Endothelial cell (in vitro differentiated cells): ENCODE measurements around a stretch of chr11.

GRCh38 chr11:65127186-65128186, 5.4 kb downstream of the MRPL49 start:
- PRO-cap, result no peak

- PRO-cap, result no peak
These were observed 17.2 kb upstream of the SYVN1 start for GRCh38 chr11:65151493-65151901.

DNA sequence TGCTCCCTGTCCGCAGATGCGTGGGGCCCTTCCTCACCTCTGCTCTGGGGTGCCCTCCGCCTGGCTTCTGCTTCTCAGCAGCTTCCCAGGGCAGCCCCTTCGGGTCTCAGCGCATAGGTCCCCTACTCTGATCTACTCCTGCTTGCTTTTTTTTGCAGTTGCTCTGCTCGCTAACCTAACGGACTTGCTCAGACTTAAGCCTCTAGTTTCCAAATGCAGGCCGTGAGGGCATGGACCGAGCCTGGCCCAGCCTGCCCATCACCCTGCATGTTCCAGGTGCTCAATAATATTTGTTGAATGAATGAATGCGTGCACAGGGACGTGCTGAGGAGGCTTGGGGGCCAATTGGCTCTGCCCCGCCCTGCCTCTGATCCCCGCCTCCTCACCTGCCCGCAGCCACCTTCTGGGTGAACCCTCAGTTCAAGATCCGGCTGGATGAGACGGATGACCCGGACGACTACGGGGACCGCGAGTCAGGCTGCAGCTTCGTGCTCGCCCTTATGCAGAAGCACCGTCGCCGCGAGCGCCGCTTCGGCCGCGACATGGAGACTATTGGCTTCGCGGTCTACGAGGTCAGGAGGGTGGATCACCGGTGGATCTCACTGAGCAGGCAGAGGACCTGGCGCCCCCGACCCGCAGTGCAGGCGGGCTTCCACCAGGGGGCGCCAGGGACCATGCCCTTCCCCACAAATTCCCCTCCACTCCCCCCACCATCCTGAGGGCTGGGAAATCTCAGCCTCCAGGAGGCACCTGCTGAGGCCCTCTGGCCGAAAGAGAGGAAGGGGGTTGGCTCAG, 22.8 kb downstream of the CAPN1 start:
- PRO-cap, result no peak

- PRO-cap, result no peak
These were observed 31.7 kb downstream of the CAPN1 start for GRCh38 chr11:65213096-65214079.

GRCh38 chr11:65304476-65305088, 10.1 kb upstream of the CDC42EP2 start:
- PRO-cap, result no peak

DNA sequence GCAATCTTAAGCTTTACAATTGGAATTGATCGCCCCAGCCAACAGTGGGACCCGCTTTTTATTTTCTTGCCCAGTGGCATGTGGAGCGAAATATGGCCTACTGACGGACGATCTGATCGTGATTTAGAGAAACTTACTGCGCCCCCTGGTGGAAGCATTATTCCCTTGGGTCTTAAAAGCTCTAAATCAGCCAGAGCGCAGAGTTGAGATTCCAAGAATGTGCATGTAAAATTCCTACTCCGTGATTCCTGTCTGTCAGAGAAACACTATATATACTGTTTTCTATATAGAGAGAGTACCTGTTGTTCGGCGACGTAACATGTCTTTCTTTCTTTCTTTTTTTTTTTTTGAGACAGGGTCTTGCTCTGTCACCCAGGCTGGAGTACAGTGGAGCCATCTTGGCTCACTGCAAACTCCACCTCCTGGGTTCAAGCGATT, 3.7 kb upstream of the DPF2 start:
- PRO-cap, result no peak

GRCh38 chr11:65348241-65348901, 6.2 kb upstream of the TIGD3 start:
- PRO-cap, result no peak

DNA sequence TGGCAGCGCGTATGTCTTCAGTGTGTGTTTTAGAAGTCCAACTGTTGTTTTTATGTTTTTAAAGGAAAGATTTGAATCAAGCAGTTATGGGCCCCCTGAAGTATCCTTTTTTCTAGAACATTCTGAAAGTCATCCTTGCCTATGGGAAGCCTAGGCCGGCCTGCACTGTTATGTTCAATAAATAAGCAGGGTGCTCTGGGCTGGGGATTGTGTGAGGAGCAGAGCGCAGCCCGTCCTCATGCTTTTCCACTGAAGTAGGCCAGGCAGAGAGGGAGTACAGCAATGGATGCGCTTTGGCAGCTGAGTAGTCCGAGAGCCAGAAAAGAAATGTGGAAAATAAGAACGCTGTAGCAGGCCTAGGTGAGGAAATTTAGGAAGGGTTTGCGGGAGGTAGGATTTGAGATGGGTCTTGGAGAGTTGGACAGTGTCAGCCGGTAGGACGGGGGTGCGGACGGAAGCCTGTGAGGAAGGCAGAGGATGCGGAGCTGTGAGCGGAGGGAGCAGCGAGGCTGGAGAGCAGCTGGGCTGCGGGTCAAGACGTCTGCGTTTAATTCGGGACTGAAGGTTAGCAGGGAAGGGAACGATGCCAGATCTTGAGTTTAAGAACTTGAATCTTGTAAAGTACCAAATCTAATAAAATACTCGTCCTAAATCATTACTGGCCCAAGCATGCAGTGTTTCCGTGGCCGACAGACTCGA, 794 bp upstream of the TIGD3 start:
- PRO-cap, result no peak

DNA sequence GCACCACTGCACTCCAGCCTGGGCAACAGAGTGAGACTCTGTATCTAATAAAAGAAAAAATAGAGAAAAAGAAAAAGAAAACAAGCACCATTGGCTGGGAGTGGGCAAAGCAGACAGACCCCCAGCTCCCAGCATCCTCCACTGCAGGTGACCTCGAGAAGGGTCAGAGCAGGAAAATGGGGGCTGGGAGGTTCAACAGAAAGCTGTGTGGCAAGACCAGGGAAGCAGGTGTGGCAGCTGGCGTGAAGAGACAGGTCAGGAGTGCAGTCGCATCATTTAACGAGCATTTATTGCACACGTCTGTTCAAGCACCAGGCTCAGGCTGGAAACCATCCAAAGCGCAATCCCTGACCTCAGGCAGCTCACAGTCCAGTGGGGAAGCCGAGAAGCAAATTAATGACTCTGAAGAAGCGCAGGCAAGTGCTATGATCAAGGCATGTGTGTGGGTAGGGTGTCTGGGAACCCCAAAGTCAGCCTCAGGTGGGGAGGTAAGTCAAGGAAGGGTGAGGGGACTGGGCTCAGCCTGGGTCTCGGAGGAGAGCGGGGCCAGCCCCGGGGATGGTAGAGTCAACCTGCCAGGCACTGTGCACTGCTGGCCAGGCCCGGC, 7.4 kb downstream of the SLC25A45 start:
- PRO-cap, result no peak

- PRO-cap, result no peak
These were observed 2.0 kb downstream of the FRMD8 start for GRCh38 chr11:65388229-65389069.

DNA sequence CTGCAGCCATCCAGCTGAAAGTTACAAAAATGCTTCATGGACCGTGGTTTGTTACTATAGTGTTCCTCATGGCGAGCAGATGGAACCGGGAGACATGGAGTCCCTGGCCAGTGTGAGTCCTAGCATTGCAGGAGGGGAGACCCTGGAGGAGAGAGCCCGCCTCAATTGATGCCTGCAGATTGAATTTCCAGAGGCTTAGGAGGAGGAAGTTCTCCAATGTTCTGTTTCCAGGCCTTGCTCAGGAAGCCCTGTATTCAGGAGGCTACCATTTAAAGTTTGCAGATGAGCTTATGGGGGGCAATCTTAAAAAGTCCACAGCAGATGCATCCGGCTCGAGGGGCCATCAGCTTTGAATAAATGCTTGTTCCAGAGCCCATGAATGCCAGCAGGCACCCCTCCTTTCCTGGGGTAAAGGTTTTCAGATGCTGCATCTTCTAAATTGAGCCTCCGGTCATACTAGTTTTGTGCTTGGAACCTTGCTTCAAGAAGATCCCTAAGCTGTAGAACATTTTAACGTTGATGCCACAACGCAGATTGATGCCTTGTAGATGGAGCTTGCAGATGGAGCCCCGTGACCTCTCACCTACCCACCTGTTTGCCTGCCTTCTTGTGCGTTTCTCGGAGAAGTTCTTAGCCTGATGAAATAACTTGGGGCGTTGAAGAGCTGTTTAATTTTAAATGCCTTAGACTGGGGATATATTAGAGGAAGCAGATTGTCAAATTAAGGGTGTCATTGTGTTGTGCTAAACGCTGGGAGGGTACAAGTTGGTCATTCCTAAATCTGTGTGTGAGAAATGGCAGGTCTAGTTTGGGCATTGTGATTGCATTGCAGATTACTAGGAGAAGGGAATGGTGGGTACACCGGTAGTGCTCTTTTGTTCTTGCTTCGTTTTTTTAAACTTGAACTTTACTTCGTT, 37.7 kb downstream of the FRMD8 start:
- PRO-cap, result no peak

DNA sequence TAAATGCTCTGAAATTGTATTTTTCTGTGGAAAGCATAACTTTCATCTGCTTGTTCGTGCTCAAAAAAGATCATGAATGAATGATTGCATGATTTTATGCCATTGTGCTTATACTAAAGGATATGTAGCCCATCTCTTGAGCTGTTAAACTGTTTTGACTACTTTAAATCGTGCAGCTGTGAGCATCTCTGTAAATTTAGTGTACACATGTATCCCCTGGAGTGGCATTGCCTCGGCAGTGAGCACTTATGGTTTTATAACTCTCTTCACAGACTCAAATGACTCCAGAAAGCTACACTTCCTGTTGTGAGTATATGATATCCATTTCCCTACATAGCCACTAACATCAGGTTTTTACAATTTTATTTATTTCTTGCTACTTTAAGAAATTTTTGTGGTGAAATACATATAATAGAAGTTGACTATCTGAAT, 44.1 kb downstream of the FRMD8 start:
- PRO-cap, result no peak

DNA sequence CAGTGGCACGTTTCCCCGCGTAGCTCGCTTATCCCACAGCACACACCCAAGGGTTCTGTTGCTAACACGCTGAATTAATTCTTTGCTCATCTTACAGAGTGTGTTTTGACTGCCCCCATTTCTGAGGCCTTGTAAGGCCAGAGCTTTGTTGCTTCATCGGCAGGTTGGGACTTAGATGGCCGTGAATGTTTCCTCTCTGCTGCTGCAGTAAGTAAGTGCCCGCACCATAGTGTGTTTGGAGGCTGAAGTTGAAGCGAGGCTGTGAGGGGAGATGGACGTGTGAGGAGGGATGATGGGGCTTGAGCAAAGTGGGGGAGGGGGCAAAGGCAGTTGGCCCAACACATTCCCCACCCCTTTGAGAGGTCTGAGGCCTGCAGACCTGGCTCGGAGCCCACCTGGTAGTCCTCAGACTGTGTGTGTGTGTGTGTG, 57.4 kb downstream of the FRMD8 start:
- PRO-cap, result no peak

DNA sequence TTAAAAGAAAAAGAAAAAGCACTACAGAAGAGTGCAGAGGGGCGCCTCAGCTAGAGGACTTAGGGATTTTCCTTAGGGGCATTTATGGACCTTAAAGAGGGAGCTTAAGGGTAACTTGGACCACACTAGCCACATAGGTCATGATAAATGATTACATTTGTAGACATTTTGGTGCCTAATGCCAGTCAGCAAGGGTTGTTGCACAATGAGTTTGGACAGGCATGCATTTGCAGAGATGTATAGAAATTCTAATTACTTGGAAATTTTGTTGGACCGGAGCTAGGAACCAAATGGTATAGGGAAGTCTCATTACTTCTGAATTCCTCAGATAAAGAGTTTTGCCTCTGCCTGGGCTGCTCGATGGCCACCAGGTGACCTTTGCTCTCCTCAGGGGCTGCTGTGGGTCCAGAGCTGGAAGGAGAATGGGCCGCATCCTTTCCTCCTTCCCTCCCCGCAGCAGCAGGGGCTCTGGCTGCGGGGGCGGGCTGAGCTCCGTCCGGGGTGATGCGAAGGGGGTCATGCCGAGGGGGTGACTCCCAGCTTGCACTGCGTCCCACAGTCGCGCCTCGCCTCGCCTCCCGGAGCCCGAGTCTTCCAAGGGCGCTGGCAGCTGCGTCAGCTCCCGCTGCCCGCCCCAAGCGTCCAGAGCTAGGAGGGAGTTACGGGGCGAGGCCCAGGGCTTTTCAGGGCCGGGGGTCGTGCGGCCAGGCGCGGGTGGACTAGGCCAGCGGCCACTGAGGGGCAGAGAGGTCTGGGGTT, 46.3 kb upstream of the SCYL1 start:
- PRO-cap, result no peak

DNA sequence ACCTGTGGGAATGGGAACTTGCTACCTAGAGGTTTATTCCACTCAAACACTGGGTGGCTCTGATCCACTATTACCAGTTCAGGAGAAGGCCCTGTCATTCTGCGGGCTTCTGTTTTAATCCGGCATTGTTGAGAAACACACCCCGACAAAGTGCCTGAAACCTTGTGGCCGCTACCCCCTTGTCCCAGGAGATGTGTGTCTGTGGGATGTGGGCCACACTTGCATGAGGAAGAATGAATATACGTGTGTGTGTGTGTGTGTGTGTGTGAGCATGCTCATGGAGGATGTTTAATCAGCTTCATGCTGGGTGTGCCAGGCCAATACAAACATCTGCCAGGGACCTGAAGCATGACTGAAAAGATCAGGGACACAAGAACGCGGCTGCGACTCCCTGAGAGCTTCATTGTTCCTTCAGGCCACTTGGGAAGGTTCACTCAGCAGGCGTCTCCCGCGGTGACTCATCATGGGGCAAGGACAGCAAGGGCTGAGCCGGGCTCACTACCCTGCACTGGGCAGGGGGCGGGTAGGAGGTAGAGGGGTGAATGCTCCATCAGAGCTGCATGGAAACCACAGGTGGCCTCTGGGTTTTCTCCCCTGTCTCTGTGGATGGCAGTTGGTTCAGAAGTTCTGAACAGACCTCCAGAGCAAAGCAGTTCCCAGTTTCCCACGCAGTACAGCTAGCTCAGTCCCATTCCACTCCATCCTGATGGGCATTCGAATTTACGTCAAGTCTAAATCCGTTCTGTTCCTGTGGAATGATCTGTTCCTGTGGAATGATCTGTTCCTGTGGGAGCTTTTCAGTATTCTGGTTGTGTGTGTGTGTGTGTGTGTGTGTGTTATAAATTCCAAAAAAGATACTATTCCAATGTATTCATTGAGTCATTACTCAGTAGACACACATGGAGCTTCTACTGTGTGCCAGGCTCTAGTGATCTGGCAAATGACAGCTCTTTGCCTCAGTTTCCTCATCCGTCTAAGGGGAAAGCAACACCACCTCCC, 33.0 kb upstream of the SCYL1 start:
- PRO-cap, result no peak

DNA sequence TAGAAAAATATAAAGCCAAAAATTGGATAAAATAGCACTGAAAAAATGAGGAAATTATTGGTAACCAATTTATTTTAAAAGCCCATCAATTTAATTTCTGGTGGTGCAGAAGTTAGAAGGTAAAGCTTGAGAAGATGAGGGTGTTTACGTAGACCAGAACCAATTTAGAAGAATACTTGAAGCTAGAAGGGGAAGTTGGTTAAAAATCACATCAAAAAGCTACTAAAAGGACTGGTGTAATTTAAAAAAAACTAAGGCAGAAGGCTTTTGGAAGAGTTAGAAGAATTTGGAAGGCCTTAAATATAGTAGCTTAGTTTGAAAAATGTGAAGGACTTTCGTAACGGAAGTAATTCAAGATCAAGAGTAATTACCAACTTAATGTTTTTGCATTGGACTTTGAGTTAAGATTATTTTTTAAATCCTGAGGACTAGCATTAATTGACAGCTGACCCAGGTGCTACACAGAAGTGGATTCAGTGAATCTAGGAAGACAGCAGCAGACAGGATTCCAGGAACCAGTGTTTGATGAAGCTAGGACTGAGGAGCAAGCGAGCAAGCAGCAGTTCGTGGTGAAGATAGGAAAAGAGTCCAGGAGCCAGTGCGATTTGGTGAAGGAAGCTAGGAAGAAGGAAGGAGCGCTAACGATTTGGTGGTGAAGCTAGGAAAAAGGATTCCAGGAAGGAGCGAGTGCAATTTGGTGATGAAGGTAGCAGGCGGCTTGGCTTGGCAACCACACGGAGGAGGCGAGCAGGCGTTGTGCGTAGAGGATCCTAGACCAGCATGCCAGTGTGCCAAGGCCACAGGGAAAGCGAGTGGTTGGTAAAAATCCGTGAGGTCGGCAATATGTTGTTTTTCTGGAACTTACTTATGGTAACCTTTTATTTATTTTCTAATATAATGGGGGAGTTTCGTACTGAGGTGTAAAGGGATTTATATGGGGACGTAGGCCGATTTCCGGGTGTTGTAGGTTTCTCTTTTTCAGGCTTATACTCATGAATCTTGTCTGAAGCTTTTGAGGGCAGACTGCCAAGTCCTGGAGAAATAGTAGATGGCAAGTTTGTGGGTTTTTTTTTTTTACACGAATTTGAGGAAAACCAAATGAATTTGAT, 24.6 kb upstream of the SCYL1 start:
- PRO-cap, result bidirectional peak, plus-strand start at position 644 of the sequence, minus-strand start at position 589 of the sequence

DNA sequence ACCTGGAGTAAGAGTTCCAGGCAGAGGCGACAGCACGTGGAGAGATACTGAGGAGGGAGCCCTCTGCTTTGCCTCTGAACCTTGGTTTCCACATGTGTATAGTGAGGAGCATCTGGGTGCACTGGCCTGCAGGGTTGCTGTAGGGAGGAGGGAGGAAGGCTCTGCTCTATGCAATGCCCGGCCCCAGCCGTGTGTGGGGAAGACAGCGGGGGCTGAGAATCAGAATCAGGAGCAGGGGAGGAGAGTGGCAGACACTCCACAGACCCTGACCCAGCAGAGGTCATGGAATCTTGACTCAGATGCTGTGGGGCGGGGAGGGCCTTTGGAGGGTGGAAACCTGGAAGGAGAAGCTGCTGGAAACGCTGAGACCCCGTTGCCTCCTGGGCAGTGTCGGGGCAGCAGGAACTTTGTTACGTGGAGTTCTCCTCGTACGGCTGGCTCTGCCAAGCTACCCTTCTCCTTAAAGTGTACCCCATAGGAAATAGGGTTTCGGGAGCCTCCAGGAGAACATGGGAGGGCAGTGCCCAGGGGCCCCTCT, 4.1 kb downstream of the SCYL1 start:
- PRO-cap, result no peak

GRCh38 chr11:65538899-65539413, 14.1 kb downstream of the SCYL1 start:
- PRO-cap, result no peak

GRCh38 chr11:65593531-65594476, 1.8 kb downstream of the KCNK7 start:
- PRO-cap, result no peak

DNA sequence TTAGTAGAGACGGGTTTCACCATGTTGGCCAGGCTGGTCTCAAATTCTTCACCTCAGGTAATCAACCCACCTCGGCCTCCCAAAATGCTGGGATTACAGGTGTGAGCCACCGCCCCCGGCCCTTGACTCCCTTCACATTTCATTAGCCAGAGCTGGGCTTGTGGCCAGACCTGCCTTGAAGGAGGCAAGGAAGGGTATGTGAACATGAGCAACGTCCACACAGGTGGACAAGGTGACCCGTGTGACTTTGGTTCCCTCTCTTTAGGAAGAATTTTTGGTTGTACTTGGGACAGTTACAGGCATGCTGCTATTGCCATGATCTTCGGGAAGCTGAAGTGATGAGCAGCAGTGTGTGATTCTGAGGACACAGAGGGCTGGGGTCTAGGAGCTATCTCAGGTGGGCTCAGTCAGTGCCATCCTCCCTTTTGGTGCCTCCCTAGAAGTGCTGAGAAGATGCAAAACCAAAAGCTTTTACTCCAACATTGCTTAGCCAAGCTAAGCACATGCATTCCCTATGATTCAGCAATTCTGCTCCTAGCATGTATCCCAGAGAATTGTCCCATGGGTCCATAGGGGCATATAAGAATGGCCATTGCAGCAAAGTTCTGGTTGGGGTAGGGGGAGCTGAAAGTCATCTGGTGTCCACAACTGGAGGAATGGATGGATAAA, 6.1 kb downstream of the AP5B1 start:
- PRO-cap, result no peak